HT1080 (cell line): ENCODE results near the gene ALKBH3.

DNA sequence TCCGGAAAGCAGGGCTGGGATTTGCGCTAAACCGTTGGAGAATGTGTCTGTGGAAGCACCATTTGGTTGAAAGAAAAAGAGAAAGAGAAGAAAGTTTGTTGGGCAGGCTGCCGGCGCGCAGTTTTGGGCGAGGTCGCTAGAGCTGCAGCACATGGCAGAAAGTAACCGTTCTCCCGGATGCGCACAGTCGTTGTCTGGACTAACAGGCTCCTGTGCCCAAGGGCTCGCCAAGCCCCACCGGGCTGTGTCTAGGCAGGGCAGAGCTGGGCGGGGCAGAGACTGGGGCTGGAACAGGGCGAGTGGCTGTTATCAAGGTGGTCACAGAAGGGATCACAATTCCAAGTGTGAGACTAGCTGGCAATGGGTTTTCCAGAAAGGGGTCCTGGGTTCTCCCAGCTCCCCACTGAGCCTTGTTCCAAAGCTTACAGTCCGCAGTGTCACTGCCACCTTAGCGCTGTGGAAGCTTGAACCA is 567 bp downstream of the CD44 start:
RAMPAGE:
- cytosol, long total RNA, result no peak
- long total RNA, result no peak
- nucleus, long total RNA, result no peak

DNA sequence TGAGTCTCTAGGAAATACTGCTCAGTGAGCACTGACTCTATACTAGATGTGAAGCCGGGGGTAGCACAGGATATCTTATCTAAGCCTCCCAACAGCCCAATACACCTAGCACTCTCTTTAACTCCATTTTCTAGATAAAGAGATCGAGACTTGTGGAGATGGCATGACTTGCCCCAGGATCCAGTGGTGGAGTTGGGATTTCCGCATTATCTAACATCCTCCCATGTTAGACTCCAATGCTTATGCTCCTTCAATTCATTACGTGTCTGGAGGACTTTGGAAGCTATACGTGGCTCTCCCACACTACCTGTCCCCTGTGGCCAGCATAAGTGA is 4.3 kb downstream of the CD44 start:
RAMPAGE:
- cytosol, long total RNA, result no peak
- long total RNA, result no peak
- nucleus, long total RNA, result no peak

GRCh38 chr11:35153866-35154291 is 14.9 kb downstream of the CD44 start:
RAMPAGE:
- cytosol, long total RNA, result no peak
- long total RNA, result no peak
- nucleus, long total RNA, result no peak

DNA sequence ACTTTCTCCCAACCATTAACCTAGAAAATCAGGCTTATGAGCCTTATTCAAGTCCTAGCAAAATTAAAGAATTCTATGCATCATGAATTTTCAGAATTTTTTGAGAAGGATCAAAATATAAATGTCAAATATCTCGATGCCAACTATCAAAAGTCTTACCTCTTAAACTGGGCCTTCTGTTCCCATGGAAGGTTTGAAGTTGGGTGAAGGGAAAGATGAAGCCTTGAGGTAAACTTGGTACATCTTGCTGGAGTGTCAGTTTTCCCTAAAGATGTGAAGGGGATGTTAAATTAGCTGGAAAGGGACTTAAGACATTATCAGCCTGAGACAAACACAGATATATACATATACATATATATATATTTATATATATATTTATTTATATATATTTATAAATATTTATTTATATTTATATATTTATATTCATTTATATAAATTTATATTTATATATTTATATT is 42.4 kb downstream of the CD44 start:
RAMPAGE:
- cytosol, long total RNA, result no peak
- long total RNA, result no peak
- nucleus, long total RNA, result no peak

DNA sequence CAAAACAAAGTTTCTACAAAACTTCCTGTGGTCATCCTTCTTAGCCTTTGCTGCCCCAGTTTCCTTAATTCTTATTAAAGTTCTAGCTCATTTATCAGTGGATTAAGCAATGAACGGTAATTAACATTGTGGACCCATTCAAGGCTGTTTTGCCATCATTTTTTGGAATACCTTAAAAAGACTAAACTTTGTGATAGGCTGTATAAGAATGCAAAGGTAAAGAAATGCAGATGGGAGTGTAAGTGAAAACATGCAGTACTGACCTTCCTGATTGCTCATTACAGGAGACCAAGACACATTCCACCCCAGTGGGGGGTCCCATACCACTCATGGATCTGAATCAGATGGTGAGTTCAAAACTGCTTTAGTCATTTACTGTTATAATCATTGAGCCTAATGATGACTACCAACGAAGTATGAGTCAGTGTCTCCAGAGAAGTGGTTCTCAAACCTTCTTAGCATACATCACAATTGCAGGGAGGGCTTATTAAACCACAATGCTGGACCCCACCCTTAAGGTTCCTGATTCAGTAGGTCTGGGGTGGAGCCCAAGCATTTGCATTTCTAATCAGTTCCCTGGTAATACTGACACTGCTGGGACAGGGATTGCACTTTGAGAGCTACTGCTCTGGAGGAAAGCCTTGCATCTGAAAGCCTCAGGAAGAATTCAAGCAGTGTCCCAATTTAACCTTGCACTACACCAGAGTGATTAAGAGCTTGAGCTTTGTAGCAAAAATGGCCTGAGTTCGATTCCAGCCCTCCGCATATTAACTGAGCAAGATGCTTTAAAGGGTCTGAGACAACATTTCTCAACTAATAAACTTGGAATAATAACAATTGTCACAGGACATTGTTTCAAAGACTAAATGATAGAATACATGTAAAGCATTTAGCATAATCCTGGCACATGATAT is 75.9 kb downstream of the CD44 start:
RAMPAGE:
- cytosol, long total RNA, result no peak
- long total RNA, result no peak
- nucleus, long total RNA, result no peak

RAMPAGE:
- cytosol, long total RNA, result no peak
- long total RNA, result no peak
- nucleus, long total RNA, result no peak
Measured at GRCh38 chr11:35247936-35248415, 109.0 kb downstream of the CD44 start.

DNA sequence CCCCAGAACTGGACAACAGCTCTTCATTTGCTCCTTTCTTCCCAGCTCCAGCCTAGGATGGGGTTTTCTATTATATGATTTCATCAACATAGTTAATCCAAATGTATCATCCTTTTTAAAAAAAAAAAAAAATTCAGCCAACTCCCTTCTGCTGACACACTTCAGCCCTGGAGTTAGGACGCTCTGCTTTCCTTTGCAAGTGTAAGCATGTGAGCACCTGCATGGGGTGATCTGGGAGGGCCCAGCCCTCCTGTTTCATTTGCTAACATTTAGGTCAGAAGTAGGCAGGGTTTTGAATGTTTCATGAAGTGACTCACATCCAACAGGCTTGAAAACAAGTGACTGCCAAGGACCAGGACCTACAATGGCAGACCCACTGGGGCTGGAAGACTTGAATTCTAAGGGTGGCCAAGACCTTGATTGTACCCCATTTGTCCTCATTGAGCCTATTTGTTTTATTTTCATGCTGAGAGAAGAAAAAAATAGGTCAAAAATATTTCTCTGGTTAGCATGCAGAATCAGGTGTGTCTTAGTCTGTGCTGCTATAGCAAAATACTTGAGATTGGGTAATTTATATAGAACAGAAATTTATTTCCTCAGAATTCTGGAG is 137.5 kb downstream of the CD44 start:
RAMPAGE:
- cytosol, long total RNA, result no peak
- long total RNA, result no peak
- nucleus, long total RNA, result no peak

DNA sequence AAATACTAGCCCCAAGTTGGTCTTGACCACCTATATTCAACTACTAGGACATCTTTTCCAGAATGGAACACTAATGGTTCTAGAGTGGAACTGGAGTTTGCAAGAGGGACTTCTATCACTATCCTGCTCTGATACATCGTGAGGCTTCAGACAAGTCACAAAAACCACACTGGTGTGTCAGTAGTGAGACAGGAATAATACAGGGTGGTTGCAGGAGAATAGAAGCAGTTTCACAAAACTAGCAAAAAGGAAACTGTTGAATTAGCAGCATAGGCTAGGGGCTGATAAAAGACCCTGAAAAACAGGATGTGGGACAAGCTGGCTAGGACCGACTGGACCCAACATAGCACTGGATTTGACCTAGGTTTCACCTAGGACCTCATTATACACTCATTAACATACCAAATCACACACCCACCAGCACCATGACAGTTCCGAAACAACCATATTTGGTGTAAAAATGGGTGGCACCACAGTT is 76.4 kb downstream of the SLC1A2 start:
RAMPAGE:
- cytosol, long total RNA, result no peak
- long total RNA, result no peak
- nucleus, long total RNA, result no peak

DNA sequence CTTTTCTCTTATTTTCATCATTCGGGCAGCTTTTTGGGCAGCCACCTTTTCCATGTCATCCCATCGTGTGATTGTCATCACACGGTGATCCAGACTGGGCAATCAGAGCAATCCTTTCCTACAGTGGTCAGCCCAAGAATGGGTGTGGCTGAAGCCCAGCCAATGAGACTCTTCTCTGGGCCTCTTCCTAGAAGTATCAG is 38.3 kb downstream of the SLC1A2 start:
RAMPAGE:
- cytosol, long total RNA, result no peak
- long total RNA, result no peak
- nucleus, long total RNA, result no peak

DNA sequence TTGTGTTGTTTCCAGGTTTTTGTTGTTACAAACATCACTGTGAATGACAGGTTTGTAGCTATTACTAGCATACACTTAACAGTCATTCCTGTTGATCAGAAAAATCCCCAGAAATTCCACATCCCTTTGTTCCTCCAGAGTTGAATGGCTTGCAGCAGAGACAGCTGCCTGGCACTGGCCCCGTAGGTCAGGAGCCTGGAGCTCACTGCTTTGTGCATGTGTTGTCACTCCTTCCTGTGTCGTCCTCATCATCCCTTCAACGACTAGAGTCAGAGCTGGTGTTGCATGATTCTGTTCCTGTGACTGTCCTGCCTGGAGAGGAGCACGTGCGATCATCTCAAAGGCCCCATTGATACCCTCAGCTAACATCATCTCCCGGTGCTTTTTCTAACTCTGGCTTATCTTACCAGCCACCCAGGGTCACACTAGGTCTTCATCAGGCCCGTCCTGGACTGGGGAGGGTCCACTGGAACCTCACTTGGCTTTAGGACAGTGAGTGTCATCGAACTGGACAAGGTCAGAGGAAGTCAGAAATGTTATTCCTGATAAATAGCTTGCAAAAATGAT is 58.4 kb downstream of the LDLRAD3 start:
RAMPAGE:
- cytosol, long total RNA, result no peak
- long total RNA, result no peak
- nucleus, long total RNA, result no peak

RAMPAGE:
- cytosol, long total RNA, result no peak
- long total RNA, result no peak
- nucleus, long total RNA, result no peak
Measured at GRCh38 chr11:36007277-36007716, 63.4 kb downstream of the LDLRAD3 start.

DNA sequence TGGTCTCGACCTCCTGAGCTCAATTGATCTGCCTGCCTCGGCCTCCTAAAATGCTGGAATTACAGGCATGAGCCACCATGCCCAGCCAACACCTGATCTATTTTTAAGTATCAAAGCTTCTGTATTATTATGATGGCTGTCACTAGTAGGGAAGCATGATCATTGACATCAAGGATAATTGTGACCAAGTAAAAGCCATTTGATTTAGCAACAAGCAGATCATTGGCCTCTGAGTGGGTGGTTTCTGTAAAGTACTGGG is 60.0 kb downstream of the PRR5L start:
RAMPAGE:
- cytosol, long total RNA, result no peak
- long total RNA, result no peak
- nucleus, long total RNA, result no peak

GRCh38 chr11:39928737-39929012 is 1530.8 kb downstream of the LRRC4C start:
RAMPAGE:
- cytosol, long total RNA, result no peak
- long total RNA, result no peak
- nucleus, long total RNA, result no peak

RAMPAGE:
- cytosol, long total RNA, result no peak
- long total RNA, result no peak
- nucleus, long total RNA, result no peak
Measured at GRCh38 chr11:40576268-40576585, 883.2 kb downstream of the LRRC4C start.

RAMPAGE:
- cytosol, long total RNA, result no peak
- long total RNA, result no peak
- nucleus, long total RNA, result no peak
Measured at GRCh38 chr11:43351902-43352373, 6.8 kb upstream of the TTC17 start.

DNA sequence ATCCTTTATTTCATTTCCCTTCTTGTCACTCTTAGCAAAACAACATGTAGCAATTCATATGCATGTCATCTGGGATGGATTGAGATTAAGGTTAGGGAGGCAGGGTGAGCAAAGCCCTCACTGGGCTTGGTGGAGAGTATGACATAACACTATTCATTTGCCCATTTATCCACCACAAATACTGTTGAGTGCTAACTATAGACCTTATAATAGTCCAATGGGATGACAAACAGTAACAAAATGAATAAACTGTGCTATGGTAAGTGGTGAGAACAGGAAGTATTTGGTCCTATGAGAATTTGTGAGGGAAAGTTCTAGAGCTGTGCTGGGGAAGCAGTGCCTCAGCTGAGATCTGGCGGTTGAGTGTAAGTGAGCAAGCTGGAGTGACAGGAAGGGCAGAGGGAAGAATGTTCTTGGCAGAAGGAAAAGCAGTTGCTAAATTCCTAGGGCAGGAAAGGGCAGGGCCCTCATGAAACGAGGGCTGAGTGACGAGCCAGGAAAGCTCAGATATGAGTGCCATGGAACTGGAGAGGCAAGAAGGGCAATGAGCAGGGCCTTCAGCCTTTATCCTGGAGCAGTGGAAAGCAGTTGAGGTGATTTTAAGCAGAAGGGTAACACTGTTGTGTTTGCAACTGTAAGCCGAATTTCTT is 6.7 kb downstream of the HSD17B12 start:
RAMPAGE:
- cytosol, long total RNA, result no peak
- long total RNA, result no peak
- nucleus, long total RNA, result no peak

RAMPAGE:
- cytosol, long total RNA, result no peak
- long total RNA, result no peak
- nucleus, long total RNA, result no peak
Measured at GRCh38 chr11:43692662-43693408, 12.3 kb downstream of the HSD17B12 start.

DNA sequence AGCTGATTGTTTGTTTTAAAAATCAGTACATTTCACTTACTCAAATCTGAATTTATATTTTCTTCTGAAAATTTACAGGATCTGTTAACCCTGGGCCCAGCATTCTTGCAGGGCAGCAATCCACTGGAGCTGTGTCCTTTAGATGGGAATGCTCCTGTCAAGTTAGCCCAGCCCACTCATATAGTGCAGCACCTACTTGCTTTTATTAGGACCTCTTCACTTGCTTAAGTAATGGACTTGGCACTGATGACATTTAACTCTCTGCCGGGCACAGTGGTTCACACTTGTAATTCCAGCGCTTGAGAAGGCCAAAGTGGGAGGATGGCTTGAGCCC is 89.6 kb downstream of the HSD17B12 start:
RAMPAGE:
- cytosol, long total RNA, result no peak
- long total RNA, result no peak
- nucleus, long total RNA, result no peak

DNA sequence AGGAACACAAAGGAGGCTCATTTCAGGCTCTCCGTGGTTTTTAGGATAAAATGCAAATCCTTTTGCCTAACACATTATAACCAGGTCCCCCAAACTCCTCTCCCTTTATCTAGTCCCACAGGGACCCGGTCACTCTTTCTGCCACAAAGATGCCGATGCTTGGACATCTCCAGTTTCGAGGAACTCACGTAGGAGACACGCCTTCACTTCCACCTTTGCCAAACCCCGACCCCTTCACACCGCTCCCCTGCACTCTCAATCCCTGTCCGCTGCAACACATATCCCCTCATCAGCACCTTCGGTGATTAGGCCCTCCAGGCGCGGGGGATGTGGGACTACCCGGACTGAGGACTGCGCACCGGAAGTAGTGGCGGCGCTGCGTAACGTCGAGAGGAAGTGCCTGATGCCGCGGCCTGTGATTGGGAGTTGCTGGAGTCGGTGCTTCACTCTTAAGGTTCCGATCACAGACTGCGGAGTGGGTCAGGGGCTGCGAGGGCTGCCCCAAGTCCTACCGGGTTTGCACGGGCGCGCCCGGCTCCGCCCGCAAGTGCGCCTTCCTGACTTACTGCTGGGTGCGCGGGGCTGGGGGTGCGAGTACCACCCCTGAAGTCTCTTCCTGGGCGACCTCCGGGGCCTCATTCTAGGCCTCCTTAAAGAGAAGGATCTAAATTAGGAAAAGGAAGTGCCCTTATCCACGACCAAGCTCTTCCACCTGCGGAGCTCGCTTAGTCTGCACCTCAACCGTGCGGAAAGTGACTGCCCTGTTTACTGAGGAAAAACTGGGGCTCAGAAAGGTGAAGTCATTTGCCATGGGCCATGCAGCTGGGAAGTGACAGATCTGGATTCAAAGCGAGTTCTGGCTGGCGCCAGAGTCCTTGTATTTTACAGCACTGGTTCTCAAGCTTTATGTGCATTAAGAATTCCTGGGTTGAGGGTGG is at the start of gene ALKBH3:
Gene ALKBH3 (plus strand): TSS at position 446 of the 938 bp plus-strand sequence.
RAMPAGE:
- cytosol, long total RNA, result start-site peak on the plus strand centred at position 467 of the sequence, 14 bp wide, 43 and 68 reads in 2 replicates
- long total RNA, result start-site peak on the plus strand centred at position 467 of the sequence, 14 bp wide, 92 reads
- nucleus, long total RNA, result no peak

DNA sequence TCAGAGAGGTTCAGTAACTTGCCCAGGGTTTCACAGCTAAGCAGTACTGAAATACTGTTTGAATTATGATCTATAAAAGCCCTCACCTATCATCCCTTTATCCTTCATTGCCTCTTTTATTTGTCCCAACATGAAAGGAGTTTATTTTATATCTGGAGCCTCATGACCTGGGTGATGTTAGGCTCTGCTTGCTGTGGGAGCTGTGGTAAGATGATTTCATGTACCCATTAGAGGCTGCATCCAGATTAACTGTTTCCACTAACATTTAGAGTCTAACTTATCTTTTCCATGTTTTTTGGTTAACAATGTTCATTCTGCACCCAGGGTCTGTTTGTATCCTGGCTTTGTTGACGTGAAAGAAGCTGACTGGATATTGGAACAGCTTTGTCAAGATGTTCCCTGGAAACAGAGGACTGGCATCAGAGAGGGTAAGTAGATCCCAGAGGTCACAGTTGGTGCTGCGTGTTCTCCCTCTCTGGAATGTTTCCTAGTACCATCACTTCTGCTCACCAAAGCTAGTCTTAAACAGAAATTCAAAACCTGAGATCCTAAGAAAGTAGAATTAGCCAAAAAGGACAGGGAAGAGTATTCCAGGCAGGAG is 8.9 kb downstream of the ALKBH3 start:
RAMPAGE:
- cytosol, long total RNA, result no peak
- long total RNA, result no peak
- nucleus, long total RNA, result no peak